Heart left ventricle (tissue), 7 donors: ENCODE results near the genes FMNL1 and CRHR1.

- PRO-cap, 6 experiments: peak in 6 of 6 experiments; most common plus-strand start chr17:45221886 (in 3); most common minus-strand start chr17:45221770 (in 3)
- RAMPAGE, long total RNA, 2 experiments: no peak in any of the 2 experiments
- RRBS: 1% methylated on average over 63 of the region's 96 CpGs
Observed at GRCh38 chr17:45221096-45222006, at the start of gene FMNL1. TSS of gene FMNL1 (plus strand) at chr17:45221885.

- PRO-cap, 6 experiments: no peak in any of the 6 experiments
- RAMPAGE, long total RNA, 2 experiments: no peak in any of the 2 experiments
- RRBS: no CpG with 5 or more reads among the region's 8 CpGs
Observed at GRCh38 chr17:45223517-45224359, 2.1 kb downstream of the FMNL1 start.

DNA sequence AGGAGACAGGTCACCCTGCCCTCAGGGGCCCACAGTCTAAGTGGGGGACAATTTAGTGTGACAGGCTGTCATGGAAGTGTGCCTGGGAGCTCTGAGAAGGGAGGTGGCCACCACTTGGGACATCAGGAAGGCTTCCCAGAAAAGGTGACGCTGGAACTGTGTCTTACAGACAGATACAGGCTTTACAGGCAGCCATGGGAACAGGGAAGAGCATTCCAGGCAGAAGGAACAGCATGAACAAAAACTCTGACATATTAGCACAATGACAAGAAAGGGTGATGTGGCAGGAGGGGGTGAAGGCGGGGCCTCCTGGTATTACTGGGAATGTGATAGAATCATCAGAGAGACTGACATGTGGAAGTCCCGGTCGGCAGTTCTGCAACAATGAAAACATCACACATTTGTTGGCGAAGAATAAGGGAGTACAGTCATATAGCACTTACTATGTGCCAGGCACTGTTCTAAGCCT is 13.5 kb downstream of the FMNL1 start:
- PRO-cap, 6 experiments: no peak in any of the 6 experiments
- RAMPAGE, long total RNA, 2 experiments: no peak in any of the 2 experiments
- RRBS: no CpG with 5 or more reads among the region's 5 CpGs

- PRO-cap, 6 experiments: peak in 1 of 6 experiments; most common plus-strand start chr17:45283429 (in 1); most common minus-strand start chr17:45283205 (in 1)
- RAMPAGE, long total RNA, 2 experiments: no peak in any of the 2 experiments
- RRBS: no CpG with 5 or more reads among the region's 14 CpGs
Observed at GRCh38 chr17:45282915-45283495, 21.1 kb upstream of the SPATA32 start.

GRCh38 chr17:45315456-45316079 is 1.3 kb downstream of the MAP3K14 start:
- PRO-cap, 6 experiments: peak in 1 of 6 experiments; most common plus-strand start chr17:45315827 (in 1)
- RAMPAGE, long total RNA, 2 experiments: no peak in any of the 2 experiments
- RRBS: no CpG with 5 or more reads among the region's 5 CpGs

GRCh38 chr17:45435662-45436113 is 3.0 kb upstream of the ARHGAP27 start:
- PRO-cap, 6 experiments: no peak in any of the 6 experiments
- RAMPAGE, long total RNA, 2 experiments: no peak in any of the 2 experiments
- RRBS: no CpG with 5 or more reads among the region's 5 CpGs

DNA sequence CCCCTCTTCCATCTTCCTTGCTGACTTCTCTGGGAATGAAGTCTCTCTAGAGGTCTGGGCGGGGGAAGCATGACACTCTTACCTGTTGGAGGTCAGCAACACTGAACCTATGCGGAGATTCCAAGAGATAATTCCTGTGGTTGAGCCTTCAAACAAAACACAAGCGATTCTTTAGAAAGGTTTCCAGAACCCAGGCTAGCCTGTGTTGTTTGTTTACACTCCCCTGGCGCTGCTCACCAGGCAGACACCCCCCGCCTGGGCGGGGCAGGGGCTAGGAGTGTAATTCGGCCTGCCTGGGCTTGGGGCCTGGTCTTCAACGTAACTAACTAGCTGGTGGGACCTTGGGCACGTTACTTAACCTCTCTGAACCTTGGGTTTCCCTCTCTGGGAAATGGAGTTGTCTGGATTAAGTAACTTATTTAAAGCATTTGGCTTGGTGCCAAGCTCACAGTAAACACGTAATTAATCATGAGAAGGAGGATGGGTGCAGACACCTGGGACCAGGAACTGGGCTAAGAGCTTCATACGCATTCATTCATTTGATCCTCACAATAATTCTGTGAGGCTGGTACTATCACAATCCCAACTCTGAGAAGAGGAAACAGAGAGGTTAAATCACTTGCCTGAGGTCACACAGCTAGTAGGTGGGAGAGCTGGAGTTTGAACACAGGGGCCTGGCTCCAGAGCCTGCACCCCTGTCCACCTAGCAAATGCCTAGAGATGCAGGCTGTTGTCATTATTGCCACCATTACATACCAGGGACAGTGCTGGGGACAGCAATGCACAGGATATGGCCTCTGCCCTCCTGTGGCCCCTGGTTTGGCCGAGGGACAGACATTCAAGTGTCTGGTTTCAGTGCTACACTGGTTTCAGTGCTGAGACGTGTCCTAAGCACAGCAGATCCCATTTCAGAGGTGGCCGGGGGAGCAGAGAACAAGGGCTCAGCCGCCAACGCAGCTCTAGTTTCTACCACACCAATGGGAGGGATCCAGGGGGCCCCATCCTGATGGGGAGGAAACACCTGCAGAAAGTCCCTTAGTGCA is 7.7 kb upstream of the ARHGAP27 start:
- PRO-cap, 6 experiments: peak in 1 of 6 experiments; most common minus-strand start position 705 of the sequence (in 1)
- RAMPAGE, long total RNA, 2 experiments: no peak in any of the 2 experiments
- RRBS: no CpG with 5 or more reads among the region's 16 CpGs

- PRO-cap, 6 experiments: no peak in any of the 6 experiments
- RAMPAGE, long total RNA, 2 experiments: no peak in any of the 2 experiments
- RRBS: no CpG with 5 or more reads among the region's 8 CpGs
Observed at GRCh38 chr17:45456040-45456802, 23.6 kb upstream of the ARHGAP27 start.

DNA sequence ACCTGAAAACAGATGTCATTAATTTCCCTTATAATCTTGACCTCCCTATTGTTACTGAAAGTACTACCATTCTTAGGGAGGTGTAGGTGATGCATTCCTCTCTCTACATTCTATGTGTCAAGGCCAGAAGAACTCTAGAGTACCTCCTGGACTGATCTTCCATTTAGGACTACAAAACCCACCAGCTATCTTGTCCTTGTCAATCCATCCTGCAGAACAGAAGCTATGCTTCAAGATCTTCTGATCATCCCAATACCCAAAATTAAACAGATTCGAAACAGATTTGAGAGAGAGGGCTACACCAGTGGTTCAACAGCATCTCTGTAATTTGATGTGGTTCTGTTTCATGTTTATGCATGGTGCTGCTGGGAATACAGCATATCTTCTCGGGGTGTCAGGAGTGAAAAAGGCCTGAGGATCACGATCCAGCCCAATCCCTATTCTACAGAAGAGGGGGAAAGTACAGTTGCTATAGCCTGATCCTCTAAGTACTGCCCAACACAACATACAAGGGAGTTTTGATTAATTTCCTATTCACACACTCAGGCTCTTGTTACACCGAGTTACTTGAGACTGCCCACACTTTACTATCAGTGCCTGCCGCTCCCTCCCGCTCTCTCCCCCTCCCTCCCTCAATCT is 89.0 kb upstream of the PLEKHM1 start:
- PRO-cap, 6 experiments: no peak in any of the 6 experiments
- RAMPAGE, long total RNA, 2 experiments: no peak in any of the 2 experiments
- RRBS: no CpG with 5 or more reads among the region's 6 CpGs

GRCh38 chr17:45584032-45585045 is 93.8 kb upstream of the PLEKHM1 start:
- PRO-cap, 6 experiments: peak in 6 of 6 experiments; most common plus-strand start chr17:45584783 (in 3); most common minus-strand start chr17:45584982 (in 2)
- RAMPAGE, long total RNA, 2 experiments: no peak in any of the 2 experiments
- RRBS: 1% methylated on average over 8 of the region's 63 CpGs

GRCh38 chr17:45783242-45784475 is at the start of gene CRHR1:
TSS of gene CRHR1 (plus strand) at chr17:45784320.
- PRO-cap, 6 experiments: no peak in any of the 6 experiments
- RAMPAGE, long total RNA, 2 experiments: no peak in any of the 2 experiments
- RRBS: 2% methylated on average over 42 of the region's 117 CpGs

DNA sequence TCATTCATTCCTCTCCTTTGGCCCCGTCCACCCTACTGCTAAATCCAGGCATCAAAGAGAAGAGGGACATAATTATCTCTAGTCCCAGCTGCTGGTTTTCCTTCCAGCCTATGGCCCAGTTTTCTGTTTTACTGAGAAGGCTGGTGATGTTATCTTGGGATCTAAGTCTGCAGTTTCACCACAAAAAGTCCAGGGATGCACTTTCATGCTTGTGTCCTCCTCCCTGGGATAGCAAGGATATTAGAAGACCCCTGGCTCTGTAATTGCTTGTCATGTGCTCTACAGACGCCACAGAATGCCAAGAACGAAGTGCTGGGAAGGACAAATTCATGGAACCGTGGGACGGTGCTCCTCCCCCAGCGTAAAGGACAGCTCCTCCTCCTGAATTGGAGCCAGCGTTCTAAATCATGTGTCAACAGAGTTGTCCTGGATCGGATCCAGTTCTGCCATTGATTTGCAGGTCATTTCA is 8.5 kb downstream of the MAPT start:
- PRO-cap, 6 experiments: peak in 3 of 6 experiments; most common minus-strand start position 297 of the sequence (in 3)
- RAMPAGE, long total RNA, 2 experiments: no peak in any of the 2 experiments
- RRBS: no CpG with 5 or more reads among the region's 8 CpGs

- PRO-cap, 6 experiments: peak in 1 of 6 experiments; most common minus-strand start chr17:45949168 (in 1)
- RAMPAGE, long total RNA, 2 experiments: no peak in any of the 2 experiments
- RRBS: 2% methylated on average over 6 of the region's 31 CpGs
Observed at GRCh38 chr17:45949030-45949593, 49.9 kb upstream of the STH start.

DNA sequence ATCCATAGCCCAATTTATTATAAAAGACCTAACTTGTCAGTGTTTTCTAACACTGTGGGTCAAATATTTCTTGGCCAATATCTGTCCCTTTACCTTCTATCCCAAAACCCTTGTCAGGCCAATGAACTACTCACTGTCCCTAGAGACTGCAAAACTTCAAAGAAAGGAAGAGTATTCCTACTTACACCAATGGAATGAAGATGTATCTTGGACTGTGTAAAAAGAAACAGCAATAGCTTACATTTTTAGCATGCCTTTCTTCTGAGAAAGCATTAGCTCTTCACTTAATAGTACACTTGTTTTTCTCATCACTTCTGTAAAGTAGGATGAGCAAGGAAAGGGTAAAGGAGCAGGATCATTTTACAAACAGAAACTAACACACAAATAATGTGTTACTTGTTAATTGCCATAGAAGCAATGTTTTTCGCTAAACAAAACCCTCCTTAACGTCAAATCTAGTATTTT is 74.0 kb downstream of the STH start:
- PRO-cap, 6 experiments: no peak in any of the 6 experiments
- RAMPAGE, long total RNA, 2 experiments: no peak in any of the 2 experiments
- RRBS: no CpG with 5 or more reads among the region's 2 CpGs

- PRO-cap, 6 experiments: no peak in any of the 6 experiments
- RAMPAGE, long total RNA, 2 experiments: no peak in any of the 2 experiments
- RRBS: no CpG with 5 or more reads among the region's 2 CpGs
Observed at GRCh38 chr17:46139996-46140501, 53.2 kb downstream of the KANSL1 start.

DNA sequence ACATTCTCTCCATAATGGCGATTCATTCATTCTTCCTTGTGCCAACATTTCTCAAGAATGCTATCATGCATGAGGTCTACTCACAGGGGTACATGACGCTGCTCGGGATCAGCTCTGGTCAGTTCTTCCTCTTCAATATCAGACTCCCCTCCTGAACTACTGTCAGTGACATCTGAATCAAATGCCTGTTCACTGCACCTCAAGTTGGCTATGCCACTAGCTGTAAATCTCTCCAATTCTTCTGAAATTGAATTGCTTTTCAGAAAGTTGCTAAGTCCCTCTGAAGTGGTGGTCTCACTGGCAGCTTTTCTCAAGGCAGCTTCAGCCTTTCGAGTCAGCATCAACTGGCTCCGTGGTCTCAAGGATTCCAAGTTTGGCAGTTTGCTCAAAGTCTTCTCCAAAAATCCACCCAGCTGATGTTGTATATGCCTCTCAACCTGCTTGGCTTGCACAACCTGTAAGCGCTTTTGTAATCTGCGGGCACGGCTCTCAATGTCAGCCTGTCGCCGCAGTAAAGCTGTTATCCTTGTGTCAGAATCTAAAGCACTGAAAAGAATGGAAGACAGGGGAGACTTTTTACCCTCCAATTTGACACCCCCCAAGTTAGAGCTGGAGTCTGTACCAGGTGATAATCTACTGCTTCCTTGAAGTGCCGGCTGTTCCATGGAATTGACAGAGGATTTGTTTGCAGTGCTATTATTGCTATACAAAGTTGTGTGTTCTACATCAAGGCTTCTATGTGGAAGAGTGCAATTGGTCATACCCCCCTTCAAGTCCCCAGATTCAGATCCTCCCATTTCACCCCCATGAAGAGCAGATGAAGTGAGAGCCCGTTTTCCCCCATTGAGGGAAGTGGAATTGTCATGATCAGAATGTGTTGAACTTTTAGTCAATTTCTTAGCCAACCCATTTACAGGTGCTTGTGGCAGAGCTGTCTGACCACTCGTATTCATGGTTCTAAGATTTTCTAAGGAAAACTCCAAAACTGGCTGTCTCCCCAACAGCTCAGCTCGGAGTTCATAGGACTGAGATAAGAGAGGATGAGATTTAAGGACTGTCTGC is 22.1 kb downstream of the KANSL1 start:
- PRO-cap, 6 experiments: no peak in any of the 6 experiments
- RAMPAGE, long total RNA, 2 experiments: no peak in any of the 2 experiments
- RRBS: no CpG with 5 or more reads among the region's 14 CpGs

DNA sequence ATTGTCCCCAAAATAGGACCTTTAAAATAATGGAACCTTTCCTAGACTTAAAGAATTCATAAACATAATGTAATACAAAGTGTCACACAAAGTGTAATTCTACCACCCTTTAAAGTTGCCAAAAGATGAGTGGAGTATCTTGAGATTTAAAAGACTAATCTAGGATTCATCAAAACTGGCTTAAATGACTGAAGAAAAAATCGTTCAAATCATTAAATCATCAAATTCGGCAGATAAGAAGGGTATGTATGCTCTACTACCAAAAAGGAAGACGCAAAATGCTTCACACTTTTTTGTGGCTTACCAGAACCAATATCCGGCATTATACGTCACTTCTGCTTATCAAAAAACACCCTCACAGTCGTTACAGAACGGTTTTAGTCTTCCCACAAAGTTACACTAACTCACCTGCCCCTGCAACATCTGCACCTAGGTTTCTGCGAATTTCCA is 1.3 kb upstream of the KANSL1 start:
- PRO-cap, 6 experiments: no peak in any of the 6 experiments
- RAMPAGE, long total RNA, 2 experiments: no peak in any of the 2 experiments
- RRBS: no CpG with 5 or more reads among the region's 8 CpGs

GRCh38 chr17:46224641-46225680 is 31.7 kb upstream of the KANSL1 start:
- PRO-cap, 6 experiments: peak in 5 of 6 experiments; most common plus-strand start chr17:46225476 (in 5); most common minus-strand start chr17:46225237 (in 2)
- RAMPAGE, long total RNA, 2 experiments: start-site peak on the minus strand in 1 of 2 experiments, at chr17:46225355-46225377 at its widest, 28 reads per replicate
- RRBS: under 1% methylated on average over 10 of the region's 83 CpGs

DNA sequence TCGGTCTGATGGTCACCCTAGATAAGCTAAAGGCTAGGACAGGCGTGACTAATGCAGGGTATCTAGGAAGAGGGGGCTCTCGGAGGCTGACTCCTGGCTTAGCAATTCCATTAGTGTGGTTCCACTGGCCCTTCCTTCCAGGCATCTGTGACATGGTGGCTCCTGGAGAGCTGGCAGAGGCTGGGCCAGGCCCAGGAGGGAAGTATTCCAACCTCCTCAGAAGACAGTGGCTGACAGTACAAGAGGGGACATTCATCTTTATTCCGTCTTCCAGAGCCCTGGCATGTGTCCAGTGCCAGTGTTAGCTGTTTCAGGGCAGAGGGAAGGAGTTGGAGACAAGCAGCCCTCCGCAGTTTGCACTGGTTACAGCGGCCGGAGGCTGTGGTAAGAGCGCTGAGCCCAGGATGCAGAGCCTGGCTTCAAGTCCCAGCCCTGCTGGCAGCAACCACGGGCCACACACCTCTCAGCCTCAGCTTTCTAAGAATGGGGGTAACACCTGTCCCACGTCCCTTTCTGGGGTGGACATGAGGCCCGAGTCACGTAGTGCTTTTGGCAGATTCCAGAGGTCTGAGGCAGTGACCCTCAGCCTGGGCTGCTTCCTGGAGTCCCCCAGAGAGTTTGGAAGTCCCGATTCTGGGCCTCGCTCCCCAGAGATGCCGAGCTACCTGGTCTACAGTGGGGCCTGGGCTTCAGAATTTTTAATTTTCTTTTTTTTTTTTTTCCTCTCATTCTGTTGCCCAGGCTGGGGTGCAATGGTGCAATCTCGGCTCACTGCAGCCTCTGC is 21.1 kb downstream of the GOSR2 start:
- PRO-cap, 6 experiments: no peak in any of the 6 experiments
- RAMPAGE, long total RNA, 2 experiments: no peak in any of the 2 experiments
- RRBS: no CpG with 5 or more reads among the region's 16 CpGs

- PRO-cap, 6 experiments: no peak in any of the 6 experiments
- RAMPAGE, long total RNA, 2 experiments: no peak in any of the 2 experiments
- RRBS: no CpG with 5 or more reads among the region's 12 CpGs
Observed at GRCh38 chr17:47017019-47017320, 37.9 kb upstream of the RPRML start.